Ishikawa (cell line): ENCODE results near the genes ZFC3H1 and THAP2.

GRCh38 chr12:71663692-71663916, at the start of gene ZFC3H1:
TSS of gene ZFC3H1 (minus strand) at chr12:71663848.
- RRBS: 13% methylated on average over 3 of the region's 21 CpGs

DNA sequence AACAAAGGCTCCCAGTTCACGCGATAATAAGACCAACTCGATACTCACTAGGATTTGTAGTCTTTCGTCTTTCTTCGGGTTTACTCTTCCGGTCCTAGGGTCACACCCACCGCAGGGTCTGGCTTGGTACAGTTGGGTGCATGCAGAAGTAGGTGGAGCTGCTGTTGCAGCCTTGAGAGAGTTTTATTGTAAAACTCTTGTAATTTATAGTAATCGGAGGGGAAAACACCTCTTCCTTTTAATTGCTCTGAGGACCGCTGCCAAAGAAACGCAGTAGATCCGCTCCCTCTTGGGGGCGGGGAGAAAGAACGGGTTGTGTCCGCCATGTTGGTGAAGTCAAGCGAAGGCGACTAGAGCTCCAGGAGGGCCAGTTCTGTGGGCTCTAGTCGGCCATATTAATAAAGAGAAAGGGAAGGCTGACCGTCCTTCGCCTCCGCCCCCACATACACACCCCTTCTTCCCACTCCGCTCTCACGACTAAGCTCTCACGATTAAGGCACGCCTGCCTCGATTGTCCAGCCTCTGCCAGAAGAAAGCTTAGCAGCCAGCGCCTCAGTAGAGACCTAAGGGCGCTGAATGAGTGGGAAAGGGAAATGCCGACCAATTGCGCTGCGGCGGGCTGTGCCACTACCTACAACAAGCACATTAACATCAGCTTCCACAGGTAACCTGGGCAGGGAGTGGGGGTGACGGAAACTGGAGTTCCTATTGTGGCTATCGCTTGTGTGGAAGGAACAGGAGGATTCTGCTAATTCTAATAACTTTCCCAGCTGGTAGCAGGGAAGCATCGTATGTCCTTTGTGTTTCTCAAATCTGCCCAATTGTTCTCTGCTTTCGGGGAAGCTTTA, at the start of gene THAP2:
TSS of gene THAP2 (plus strand) at position 385 of the 848 bp plus-strand sequence.
- RRBS: no CpG with 5 or more reads among the region's 35 CpGs

DNA sequence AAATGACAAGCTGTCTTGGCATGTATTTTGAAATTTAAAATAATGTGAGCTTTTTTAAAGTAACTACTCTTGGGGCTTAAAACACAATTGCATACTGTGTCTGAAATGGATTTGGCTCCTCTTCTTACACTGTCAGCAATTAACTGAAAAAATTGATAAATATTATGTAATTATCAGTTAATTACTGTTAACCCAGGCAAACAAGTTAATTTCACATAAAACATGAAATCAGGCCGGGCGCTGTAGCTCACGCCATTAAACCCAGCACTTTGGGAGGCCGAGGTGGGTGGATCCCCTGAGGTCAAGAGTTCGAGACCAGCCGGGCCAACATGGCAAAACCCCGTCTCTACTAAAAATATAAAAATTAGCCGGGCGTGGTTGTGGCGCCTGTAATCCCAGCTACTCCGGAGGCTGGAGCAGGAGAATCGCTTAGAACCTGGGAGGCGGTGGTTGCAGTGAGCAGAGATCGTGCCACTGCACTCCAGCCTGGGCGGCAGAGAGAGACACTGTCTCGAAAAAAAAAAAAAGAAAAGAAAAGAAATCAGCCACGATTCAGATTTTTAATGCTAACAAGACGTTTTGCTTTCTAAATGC, 563 bp upstream of the TMEM19 start:
- RRBS: 46% methylated on average over 3 of the region's 18 CpGs

DNA sequence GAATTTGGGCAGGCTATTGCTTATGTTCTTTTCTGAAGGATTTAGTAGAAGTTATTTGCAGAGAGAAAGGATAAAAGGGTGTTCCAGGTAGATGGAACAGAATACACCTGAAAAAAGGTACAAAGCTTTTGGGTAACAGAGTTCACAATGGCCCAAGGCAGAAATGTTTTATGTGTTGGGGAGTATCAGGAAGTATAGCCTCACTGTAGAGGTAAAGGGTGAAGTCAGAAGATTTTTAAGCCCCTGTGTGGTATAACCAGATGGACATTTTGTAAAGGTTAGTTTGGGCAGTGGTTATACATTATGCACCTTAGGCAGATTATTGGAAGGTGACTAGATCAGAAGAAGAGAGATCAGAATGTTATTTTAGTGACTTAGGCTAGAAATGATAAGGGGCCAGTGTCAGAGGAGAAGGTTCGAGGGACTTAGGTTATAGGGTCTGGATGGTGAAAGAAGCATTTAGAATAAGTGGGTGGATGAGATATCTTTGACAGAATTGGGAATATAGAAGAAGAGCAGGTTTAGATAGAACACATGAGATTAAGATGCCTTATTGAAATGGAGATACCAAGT, 5.5 kb downstream of the TBC1D15 start:
- RRBS: no CpG with 5 or more reads among the region's 1 CpG

DNA sequence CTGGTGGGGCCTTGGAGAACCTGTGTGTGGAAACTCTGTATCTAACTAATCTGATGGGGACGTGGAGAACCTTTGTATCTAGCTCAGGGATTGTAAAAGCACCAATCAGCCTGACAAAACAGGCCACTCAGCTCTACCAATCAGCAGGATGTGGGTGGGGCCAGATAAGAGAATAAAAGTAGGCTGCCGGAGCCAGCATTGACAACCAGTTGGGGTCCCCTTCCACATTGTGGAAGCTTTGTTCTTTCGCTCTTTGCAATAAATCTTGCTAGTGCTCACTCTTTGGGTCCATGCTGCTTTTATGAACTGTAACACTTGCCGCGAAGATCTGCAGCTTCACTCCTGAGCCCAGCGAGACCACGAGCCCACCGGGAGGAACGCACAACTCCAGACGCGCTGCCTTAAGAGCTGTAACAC, 86.3 kb upstream of the TRHDE start:
- RRBS: no CpG with 5 or more reads among the region's 11 CpGs

GRCh38 chr12:73341560-73341812, 1069.3 kb downstream of the TRHDE start:
- RRBS: no CpG with 5 or more reads among the region's 3 CpGs

DNA sequence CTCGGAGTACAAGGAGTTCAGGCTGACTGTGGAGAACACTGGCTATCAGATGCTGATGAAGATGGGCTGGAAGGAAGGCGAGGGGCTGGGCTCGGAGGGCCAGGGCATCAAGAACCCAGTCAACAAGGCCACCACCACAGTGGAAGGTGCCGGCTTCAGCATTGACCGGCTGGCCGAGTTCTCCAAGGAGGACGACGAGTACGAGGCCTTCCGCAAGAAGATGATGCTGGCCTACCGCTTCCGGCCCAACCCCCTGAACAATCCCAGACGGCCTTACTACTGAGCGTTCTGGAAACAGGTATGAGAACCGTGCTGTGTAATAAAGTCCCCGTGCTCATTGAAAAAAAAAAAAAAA, 366.1 kb upstream of the ATXN7L3B start:
- RRBS: 98% methylated on average over 4 of the region's 16 CpGs

DNA sequence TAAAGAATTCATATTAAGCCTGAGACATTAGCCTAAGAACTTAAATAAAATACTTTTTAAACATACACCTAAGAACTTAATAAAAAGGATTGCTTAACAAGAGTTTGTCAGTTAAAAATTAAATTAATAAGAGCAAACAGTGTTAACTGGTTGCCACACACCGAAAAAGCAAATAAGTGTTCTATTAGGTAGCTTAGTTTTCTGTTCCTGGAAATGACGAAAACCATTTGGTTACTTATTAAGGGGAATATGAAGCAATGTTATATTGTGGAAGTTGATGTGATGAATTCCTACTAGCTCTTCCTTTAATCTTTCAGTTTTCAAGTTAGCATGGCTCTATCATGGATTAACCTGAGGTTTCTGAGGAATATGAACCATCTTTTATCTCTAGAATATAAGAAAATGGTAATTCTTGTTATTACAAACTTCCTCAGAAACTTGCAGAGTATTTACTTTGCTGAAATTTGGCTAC, 245.9 kb downstream of the KCNC2 start:
- RRBS: no CpG with 5 or more reads among the region's 2 CpGs

DNA sequence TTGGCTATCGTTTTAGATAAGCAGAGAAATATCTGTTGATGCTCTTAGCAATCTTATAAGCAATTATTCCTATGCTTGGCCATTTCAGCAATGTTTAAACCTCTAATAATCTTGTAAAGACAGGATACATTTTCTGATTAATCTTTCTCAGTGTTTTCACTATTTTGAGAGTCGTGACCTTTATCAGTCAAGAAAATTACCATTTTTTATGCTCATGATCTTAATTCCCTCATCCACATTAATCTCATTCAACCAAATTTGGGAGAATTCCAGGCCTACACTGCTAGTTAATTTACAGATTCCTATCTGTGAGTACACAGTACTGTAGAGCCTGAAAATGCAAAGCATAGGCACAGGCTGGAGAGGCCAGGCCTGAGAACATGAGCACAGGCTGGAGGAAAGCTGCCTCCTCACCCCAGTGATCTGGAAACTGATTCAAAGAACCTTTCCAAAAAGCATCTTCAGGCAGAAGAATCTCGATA, 122.2 kb downstream of the KCNC2 start:
- RRBS: no CpG with 5 or more reads among the region's 3 CpGs

DNA sequence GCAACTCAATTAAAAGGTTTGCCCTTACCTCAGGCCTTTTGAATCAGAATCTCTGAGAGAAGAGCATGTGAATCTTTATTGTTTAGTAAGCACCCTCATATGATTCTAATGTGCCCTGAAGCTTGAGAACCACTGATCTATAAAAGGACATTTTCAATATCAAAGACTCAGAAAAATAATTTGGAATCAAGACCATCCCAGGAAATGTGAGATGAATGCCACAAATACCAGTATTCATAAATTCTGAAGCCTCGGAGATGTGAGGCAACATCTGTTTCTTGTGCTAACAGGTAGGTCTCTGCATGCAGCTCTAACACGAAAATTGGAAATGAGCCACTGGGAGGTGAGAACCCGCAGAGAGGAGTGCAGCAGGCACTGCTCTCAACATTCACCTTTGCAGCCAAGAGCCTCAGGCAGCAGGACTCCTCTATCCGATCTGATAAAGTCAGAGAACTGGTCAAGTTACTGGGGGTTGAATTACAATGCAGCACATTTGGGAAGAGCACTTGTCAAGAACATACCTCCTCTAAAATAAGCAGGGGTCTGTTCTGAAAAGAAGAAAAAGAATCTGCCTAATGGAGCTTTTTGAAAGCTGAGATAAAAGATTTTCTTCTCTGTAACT, 209.4 kb upstream of the KRR1 start:
- RRBS: no CpG with 5 or more reads among the region's 4 CpGs

- RRBS: no CpG with 5 or more reads among the region's 3 CpGs
These were observed 268.2 kb upstream of the KRR1 start for GRCh38 chr12:75779642-75780000.

- RRBS: no CpG with 5 or more reads among the region's 10 CpGs
These were observed 98.4 kb downstream of the NAP1L1 start for GRCh38 chr12:75985939-75986690.

DNA sequence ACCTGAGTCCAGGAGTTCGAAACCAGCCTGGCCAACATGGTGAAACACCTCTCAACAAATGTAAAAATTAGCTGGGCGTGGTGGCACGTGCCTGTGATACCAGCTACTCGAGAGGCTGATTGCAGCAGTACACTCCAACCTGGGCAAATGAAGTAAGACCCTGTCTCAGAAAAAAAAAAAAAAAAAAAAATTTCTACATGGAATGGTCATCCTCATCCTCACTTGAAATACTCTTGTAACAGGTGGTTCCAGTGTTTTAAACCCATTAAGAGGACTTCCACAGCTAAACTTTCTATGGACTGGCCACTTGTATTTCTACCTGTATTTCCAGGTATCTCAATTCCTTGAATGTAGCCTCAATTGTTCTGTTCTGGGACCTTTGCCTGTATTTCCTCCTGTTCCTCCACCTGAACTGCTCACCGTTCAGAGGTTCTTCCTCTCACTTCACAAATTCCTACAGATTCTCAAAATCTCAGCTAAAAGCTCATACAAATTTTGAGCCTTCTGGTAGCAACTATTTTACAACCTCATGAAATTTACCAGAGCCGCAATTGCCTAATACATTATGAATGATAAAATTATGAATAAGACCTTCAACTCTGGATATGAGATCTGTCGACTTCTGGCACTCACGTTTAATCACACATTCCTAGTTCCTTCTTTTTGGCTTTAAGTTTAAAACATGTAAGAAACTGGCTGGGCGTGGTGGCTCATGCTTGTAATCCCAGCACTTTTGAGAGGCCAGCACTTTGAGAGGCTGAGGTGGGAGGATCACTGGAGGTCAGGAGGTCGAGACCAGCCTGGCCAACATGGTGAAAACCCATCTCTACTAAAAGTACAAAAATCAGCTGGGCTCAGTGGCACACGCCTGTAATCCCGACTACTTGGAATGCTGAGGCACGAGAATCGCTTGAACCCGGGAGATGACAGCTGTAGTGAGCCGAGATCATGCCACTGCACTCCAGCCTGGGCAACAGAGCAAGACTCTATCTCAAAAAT, 40.9 kb downstream of the NAP1L1 start:
- RRBS: no CpG with 5 or more reads among the region's 16 CpGs

GRCh38 chr12:76049517-76050052, 34.9 kb downstream of the NAP1L1 start:
- RRBS: no CpG with 5 or more reads among the region's 2 CpGs

GRCh38 chr12:76340786-76341213, 7.4 kb downstream of the BBS10 start:
- RRBS: no CpG with 5 or more reads among the region's 5 CpGs

DNA sequence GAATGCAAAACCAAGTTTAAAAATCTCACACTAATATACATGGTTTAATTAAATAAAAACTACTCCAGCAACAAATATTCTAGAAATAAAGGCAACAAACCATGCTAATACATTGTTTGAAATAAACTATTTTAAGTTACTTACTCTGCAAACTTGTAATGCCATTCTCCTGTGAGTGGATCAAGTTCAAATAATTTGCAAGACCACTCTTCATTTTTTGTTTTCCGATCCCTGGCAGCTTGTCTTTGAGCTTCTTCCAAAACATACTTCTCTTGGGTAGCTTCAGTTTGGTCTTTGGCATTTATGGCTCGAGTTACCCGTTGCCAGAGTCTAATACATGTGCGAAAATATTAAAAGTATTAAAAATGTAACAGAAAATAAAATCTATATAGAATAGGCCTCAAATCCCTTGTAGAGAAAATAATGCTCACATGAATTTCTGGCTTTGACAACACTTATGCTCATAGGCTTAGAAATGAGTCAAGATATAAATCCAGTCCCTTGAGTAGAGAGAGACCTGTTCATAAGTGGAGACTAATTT, 21.3 kb upstream of the BBS10 start:
- RRBS: no CpG with 5 or more reads among the region's 4 CpGs

GRCh38 chr12:76519682-76520262, 39.8 kb downstream of the OSBPL8 start:
- RRBS: no CpG with 5 or more reads among the region's 6 CpGs

GRCh38 chr12:76764332-76765376, 739 bp downstream of the ZDHHC17 start:
- RRBS: under 1% methylated on average over 8 of the region's 45 CpGs

DNA sequence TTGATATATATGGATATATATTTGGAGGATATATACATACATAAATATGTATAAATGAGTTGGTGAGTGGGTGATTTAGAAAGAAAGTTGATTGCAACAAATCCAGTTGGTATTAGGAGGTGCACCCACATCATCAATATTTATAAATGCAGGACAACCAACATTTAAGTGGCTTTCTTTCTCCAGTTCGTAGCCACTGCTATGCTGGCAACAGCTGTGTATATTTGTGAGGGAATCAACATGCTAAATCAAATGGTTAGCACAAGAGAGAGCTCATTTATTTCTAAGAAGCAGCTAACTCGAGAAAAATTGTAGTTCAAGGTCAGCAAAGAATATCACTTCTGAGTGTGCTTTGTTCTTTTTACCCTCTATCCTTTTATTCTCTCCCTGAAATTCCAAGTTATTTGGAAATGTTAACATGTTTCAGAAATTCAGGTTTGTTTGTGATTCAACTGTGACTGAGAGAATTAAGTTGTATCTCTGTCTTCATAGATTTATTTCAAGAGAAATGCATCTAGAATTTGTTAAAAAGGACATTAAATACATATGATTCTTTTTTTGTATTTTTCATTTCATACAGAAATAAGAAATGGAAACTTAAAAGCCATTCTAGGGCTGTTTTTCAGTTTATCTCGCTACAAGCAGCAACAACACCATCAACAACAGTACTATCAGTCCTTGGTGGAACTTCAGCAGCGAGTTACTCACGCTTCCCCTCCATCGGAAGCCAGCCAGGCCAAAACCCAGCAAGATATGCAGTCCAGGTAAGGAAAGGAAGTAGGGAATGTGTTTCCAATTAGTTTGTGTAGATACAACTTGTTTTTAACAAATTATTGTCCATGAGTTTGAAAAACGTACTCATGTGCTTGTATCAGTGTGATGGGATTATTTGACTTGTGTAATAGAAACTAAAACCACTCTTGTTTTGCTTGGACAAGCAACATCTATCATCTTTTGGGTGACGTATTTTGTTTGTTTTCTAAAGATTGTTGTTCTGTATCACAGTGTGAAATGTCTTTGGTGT, 137.6 kb downstream of the NAV3 start:
- RRBS: no CpG with 5 or more reads among the region's 8 CpGs

- RRBS: no CpG with 5 or more reads among the region's 4 CpGs
These were observed 257.9 kb downstream of the NAV3 start for GRCh38 chr12:78088363-78089219.